GM12892 (cell line): Measurements from ENCODE around the genes VDAC2 and LRMDA.

DNA sequence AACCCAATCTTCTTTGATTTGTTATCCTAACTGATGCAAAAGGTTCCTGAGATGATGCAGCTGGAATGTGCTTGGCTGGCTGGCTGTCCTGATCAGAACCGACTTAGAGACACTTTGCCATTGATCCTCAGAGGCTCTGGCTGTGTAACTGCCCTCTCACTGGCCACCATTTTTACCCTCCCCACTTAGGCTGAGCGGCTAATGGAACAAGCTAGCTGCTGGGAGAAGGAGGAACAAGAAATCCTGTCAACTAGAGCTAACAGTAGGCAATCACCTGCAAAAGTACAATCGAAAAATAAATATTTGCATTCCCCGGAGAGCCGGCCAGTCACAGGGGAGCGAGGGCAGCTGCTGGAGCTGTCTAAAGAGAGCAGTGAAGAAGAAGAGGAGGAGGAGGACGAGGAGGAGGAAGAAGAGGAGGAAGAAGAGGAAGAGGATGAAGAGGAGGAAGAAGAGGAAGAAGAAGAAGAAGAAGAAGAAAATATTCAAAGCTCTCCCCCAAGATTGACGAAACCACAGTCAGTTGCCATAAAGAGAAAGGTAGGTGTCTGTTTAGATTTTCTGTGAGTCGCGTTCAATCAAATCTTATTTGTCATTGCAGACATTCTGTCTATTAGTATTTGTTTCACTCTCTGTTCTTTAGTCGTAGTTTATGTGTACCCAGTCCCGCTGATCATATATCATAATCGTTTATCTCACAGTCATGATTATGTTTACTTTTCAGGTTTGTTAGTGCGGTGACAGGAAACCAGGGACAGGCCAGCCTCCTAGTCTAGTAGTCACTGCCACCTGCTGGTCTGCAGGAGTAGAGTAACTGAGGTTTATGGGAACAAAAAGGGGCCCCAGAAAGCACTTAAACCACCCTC, 51.5 kb downstream of the DUSP29 start:
- RRBS, result no CpG with 5 or more reads among the region's 14 CpGs

DNA sequence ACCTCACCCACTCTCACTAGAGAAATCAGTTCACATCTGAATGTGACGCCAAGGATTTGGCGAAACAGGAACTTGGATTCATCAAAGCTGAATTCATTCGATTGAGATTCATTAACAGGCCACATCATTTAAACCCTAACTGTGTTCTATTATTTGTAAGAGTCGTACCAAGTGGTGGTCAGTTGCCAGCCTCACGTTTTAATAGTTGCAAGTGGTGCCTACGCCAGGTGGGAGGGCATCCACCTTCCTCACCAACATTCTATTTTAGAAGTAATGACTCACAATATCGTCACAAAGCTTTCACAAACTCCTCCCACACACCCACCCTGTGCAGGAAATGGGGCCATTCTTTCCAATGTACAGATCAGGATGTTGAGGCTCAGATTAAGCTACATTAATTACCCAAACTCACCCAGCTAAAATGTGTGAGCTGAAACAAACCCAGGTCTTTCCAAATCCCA, 39.4 kb downstream of the DUSP29 start:
- RRBS, result no CpG with 5 or more reads among the region's 7 CpGs

DNA sequence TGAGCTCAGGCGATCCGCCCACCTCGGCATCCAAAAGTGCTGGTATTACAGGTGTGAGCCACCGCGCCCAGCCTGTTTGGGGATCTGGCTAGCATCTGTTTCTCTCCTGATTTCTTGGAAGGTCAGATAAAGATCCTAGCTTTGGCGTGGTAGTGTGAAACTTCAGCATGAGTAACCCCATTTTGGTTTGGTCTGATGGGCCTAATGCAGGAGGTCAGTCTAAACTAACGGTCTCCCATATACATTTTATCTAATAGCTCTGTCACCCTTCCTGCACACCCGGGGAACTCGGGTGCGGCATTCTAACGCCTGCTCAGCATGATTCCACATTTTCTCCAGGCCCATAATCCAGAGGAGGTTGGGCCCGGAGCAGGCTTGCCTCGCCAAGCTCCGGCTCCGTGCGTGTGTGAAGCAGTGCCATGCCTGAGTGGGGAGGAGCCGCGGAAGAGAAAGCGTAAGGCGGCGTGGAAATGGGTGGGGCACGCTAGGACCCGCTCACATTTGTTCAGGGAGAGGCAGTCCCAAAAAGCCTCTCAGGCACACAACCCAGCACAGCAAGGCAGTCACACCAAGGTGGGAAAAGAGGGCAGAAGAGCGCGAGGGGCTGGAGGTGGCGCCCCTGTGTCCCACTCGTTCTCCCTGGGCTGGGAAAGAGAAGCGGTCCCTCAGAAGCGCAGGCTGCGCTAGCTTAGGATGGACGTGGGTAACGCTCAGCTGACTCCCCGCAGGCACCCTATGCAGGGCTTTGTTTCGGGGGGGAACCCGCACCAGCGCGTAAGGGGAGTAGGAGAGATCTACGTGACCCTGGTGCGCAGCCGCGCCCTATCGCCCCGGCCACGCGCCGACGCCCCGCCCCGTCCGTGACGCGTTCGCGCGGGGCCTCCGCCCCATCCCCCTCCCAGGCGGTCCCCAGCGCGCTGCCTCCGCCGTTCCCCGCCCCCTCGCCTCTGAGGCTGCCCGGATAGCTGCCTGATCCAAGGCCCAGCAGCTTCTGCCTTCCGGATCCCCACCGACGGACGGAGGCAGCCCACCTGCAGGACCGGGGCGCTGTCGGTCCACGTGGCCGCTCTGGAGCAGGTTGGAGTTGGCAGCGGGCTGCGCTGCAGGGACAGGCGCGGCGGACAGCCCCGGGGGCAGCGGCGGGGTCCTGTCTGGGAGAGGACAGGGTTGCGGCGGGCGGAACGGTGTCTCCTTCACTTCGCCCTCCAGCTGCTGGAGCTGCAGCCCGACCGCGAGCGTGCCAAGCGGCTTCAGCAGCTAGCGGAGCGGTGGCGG, at the start of gene VDAC2:
Gene VDAC2 (plus strand): TSS at position 1,157 of the 1,275 bp plus-strand sequence.
- RRBS, result under 1% methylated on average over 16 of the region's 94 CpGs

DNA sequence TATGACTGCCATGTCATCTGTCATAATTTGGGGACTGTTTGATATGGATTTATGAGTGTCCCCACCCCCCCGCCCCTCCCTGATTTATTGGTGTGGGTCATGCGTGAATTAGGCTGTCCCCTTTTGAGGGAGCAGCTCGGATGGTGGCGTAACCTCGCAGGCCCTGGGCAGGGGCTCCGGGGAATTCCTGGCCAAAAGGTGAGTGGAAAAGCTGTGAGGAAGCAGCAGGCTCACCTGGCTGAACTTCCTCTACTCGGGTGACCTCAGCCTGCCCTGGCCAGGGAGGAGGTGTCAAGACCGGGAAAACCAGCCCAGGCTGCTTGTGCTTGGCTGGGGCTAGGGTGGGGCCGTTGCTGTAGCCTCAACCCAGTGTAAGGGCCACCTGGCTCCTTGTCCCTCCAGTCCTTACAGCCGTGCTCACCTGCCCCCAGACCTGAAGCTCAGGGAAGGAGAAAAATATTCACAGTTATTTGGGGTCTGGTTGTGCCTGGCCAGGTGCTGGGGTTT, 26.9 kb upstream of the COMTD1 start:
- RRBS, result no CpG with 5 or more reads among the region's 10 CpGs

- RRBS, result no CpG with 5 or more reads among the region's 38 CpGs
Observed at GRCh38 chr10:75275933-75276756, 40.4 kb upstream of the COMTD1 start.

DNA sequence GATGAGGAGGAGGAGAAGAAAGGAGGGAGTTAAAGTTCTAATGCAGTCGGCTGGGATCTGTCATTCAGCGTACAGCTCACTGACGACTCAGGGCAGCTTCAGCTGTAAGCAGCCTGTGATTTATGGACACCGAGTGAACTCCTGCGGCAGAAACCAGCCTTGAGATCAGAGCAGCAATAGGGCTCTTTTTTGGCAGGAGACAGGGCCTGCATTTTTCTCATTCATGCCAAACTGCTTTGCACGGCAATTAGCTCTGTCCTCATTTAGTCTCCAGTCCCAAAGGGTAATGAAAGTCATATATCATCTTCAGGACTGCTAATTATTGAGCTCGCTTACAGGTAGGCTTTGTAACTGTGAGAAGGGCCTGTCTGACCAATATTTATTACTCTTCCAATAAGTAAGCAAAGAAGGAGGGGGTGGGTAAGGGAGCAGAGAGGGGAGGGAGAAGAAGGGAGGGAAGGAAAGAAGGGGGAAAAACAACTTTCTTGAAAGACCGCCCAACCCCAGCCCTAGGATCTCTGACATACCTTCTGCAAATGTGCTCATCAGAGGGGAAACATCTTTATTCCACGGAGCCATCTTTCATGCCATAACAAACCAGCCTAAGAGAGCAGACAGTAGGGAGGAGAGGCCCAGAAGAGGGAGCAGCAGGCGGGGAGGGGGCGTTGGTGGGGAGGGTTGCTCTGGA, 48.1 kb upstream of the COMTD1 start:
- RRBS, result no CpG with 5 or more reads among the region's 11 CpGs

DNA sequence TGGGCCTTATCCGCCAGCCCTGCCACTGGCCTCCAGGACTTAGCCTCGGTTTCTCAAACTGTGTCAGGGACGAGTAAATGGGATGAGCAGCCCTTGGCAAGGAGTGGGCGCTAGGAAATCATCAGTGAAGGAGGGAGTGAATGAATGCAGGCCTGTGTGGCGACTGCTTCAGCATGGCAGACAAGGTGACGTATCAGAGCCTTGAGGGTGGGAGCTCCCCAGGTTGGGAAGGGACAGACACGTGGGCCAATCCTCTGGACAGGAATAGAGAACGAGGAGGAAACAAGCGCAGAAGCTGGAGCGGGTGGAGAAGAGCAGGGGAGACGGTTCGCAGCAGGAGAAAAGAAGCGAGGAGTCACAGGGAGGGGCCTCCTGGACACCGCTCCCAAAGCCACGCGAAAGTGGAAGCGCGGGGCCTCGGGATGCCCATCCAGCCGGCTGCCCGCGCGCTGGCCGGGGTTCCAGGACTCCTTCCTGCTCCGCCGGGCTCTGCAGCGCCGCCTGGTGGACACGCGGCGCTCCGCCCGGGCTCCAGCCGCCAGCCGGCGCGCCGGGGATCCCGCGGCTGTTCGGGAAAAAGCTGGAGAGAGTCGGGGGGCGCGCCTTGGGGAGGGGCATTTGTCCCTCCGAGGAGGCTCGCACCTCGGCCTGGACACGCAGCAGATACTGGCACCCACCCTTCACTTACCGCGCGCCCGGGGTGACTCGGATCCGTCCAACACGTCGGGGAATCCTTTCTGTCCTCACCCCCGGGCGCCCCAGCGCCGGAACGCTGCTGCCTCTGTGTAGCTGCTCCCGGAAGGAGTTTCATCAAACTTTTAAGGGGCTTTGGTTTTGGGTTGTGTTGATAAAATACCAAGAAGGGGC, 6.3 kb downstream of the ZNF503 start:
- RRBS, result 33% methylated on average over 15 of the region's 62 CpGs

- RRBS, result 2% methylated on average over 17 of the region's 75 CpGs
Observed at GRCh38 chr10:75400877-75401698, 476 bp downstream of the ZNF503 start.

GRCh38 chr10:75408498-75408943, 7.0 kb upstream of the ZNF503 start:
- RRBS, result 10% methylated on average over 19 of the region's 27 CpGs

- RRBS, result 15% methylated on average over 12 of the region's 78 CpGs
Observed at GRCh38 chr10:75431057-75431968, at the start of gene LRMDA. Gene LRMDA (plus strand): TSS chr10:75431624.

- RRBS, result no CpG with 5 or more reads among the region's 11 CpGs
Observed at GRCh38 chr10:75464630-75465593, 33.5 kb downstream of the LRMDA start.

DNA sequence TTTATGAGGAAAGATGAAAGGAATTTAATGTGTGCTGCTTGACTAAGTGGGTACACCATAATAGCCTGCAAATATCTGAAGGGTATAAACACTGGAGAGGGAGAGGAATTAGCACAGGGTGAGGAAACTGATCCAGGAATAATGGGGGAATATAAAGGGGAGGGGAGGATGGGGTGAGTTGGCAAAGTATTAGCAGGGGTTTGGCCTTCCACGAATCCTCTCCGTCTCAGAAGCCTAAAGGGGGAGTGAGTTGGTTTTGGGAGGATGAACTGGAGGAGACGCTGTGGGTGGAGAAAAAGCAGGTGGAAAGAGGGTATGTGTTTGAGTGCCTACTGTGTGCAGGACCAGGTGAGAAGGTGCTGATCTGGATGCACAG, 67.2 kb downstream of the LRMDA start:
- RRBS, result no CpG with 5 or more reads among the region's 3 CpGs

DNA sequence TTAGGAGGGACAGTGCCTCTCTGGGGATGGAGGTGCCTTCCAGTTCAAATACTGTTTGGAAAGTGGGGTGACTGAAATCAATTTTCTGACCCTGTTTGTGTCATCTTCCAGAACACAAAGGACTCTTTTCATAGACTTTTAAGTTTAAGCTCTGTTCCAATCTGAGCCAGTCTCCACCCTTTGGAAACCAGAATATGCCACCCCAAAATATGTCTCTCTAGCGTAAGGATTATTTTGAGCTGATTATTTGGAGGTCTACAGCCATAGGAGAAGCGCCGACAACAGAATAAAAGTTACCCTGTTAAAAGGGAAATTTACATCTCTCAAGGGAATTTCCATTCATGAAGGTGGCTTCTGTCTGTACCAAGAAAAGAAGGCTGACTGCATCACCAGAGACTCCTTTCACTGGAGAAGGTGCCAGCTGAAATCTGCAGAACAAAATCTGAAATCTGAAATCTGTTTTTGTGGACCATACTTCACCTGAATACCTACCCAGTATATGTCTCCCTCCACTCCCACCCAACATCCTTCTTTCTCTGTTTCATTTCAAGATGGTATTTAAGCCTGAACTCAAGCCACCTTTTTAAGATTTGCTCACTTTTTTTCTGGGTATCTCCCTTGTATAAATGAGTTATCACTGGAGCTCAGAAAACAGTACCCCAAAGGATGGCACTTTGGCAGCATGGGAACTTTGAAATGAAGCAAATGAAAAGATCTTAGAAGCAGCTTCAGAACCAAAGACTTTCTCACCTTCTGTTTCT, 708.7 kb downstream of the LRMDA start:
- RRBS, result no CpG with 5 or more reads among the region's 3 CpGs

- RRBS, result no CpG with 5 or more reads among the region's 4 CpGs
Observed at GRCh38 chr10:76436184-76436631, 1004.8 kb downstream of the LRMDA start.

GRCh38 chr10:77072983-77073480, 564.6 kb downstream of the KCNMA1 start:
- RRBS, result no CpG with 5 or more reads among the region's 10 CpGs

GRCh38 chr10:77410250-77410775, 227.3 kb downstream of the KCNMA1 start:
- RRBS, result no CpG with 5 or more reads among the region's 9 CpGs

DNA sequence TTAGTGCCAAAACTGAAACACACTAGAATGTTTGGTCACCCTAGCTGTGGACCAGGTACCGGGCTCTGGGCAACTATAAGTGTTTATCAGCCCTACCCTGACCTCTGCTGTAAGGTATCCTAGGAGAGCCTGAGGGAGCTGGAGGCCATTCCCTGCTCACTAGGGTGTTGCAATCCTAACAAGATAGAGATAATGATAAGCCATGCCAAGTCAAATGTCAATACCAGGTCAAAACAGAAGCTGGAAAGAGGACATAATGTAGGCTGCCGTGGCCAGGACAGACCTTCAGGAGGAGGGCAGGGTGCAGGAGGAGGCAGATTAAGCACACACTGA, 151.7 kb downstream of the KCNMA1 start:
- RRBS, result no CpG with 5 or more reads among the region's 2 CpGs

- RRBS, result no CpG with 5 or more reads among the region's 3 CpGs
Observed at GRCh38 chr10:77496660-77497245, 140.9 kb downstream of the KCNMA1 start.

DNA sequence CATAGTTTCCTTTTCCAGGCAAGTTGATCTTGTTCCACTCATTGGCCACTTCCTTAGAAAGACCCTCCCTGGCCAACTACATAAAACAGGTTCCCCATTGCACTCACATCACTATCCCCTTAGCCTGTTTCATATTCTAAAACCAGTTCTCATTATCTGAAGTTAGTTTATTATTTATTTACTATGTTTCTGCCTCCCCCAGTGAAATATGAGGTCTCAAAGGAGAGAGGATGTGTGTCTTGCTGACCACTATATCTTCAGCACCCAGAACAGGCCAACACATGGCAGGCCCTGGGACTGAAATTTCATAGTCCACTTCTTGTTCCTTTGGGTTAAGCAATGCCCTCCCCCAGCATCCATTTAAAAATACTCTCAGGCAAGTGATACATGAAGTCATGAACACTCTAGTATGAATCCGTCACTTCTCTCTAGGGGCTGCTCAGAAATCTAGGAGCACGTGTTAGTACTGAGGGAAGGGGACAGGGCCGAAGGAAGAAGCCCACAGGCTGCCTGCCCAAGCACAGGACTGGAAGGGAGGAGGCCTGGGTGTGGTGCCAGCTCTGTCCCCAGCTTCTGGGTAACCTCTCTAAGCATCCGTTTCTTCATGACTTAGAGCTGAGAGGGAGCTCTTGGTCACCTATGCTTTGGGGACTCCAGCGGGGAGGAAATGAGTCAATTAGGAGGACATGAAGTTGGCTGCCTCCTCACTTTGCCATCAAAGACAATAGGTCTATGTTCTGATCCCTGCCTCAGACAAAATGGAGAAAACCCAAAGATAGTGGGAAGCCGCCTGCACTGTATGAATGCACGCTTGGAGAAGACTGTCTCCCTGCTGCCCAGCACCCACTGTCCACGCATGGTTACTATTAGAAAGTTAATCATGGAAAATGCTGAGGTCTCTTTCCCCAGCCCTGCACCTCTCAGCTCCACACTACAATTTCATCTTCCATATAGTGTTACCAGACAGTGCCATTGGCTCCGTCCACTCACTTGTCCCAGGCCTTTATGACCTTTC, 119.2 kb downstream of the KCNMA1 start:
- RRBS, result no CpG with 5 or more reads among the region's 9 CpGs

DNA sequence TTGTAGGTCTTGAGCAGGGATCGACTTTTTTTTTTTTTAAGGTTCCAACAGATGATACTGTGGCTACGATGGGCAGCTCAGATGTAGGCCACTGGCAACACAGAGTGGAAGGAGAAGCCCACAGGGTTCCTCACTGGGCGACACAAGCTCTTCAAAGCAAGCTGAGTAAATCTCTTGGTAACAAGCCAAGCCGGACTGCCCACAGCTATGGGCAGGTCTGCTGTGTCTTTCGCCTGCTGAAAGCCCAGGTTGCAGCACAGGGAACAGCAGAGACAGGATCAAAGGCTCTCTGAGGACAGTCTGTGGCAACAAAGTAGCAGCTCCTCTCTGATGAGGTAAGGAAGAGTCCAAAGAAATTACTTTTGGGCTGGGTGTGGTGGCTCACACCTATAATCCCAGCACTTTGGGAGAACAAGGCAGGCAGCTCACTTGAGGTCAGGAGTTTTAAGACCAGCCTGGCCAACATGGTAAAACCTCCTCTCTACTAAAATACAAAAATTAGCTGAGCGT, 83.6 kb downstream of the KCNMA1 start:
- RRBS, result no CpG with 5 or more reads among the region's 6 CpGs